Foreskin keratinocyte (primary cell): ENCODE measurements around the genes IRF1, SOWAHA and GDF9.

DNA sequence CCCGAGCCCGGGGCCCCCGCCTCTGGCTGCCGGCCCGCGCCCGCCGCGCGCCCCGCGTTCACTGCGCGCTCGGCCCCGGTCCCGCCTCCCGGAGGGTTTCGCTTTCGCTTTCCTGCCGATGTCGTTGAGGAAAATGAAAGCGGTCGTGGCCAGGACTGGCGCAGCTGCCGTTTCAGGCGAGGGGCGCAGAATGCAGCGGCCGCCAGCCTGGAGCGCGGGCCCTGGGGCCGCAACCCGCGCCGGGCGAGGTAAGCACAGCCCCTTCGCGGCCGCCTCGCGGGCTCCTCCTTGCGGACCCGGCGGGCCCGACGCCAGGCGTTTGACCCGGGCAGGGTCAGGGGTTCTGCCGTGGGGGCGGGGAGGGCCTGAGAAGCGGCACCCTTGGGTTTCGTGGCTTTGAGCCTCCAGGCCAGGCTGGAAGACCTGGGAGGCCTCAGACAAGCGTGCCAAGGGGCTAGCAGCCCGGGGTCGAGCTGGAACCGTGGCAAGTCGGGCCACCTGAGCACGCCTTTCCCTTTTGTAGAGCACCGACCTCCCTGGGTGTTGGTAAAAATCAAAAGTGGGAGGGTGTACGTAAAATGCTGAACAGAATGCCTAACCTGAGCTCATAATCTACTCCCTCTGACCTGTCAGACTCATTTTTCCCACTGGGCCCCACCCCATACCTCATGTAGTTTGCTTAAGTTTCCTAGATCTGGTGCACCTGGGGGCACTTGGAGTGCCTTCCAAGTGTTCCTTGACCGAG, 41.5 kb downstream of the SLC22A5 start:
- RAMPAGE, total RNA: no peak

DNA sequence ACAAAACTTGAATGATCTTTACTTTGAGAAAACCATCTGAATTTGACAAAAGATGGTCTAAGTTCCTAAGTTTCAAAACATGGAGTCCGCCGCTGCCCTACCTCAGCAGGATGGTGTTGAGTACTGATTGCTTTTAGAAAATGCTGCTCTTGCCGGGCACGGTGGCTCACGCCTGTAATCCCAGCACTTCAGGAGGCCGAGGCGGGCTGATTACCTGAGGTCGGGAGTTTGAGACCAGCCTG, 42.5 kb downstream of the SLC22A5 start:
- RAMPAGE, total RNA: no peak

GRCh38 chr5:132414644-132414899, 45.1 kb downstream of the SLC22A5 start:
- RAMPAGE, total RNA: no peak

- RAMPAGE, total RNA: no peak
Observed at GRCh38 chr5:132419611-132420018, 50.1 kb downstream of the SLC22A5 start.

GRCh38 chr5:132474145-132475219, 16.1 kb downstream of the IRF1 start:
- RAMPAGE, total RNA: no peak

GRCh38 chr5:132483587-132484108, 6.9 kb downstream of the IRF1 start:
- RAMPAGE, total RNA: no peak

DNA sequence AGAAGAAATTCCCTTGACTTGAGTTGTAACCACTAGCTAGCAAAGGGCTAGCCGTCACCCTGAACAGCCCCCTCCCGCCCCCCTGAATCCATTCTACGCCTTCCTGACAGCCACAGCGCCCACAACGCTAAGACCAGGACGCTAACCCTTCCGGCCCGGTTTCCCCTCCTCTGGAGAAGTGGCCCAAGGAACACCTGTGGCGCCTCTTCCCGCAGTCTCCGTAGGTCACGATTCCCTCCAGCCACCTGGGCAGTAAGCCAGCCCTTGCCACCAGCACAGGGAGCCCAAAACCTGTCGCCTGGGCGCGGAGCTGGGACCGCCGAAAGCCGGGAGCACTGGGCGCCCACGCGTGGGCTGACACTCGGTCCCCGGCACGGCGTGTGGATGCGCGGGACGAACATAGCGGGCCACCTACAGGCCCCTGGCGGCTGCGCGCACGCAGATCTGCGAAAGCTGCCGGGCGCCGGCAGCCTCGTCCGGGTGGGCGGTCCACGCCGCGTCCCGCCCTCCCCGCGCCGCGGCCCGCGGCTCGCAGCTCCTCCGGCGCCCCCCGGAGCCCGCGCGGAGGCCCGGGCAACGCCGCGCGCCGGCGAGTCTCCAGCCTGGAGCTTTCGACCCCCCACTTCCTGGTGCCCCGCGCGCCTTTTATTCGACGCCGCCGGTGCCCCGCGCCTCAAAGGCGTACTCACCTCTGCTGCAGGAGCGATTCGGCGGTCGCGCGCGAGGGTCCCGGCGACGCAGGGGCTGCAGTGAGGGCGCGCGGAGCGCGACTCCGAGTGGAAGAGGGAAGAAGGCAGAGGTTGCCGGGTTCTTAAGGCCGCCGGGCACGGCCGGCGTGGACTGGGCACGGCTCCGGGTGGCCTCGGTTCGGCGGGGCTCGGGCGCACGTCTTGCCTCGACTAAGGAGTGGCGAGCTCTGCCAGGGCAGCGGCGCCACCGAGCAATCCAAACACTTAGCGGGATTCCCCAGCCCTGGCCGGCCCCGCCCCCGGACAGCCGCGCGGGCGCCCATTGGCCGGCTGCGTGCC, at the start of gene IRF1:
IRF1 (minus strand) TSS at position 918 of the 1,028 bp plus-strand sequence.
- RAMPAGE, total RNA: no peak

- RAMPAGE, total RNA: no peak
Observed at GRCh38 chr5:132687926-132688419, 14.2 kb downstream of the IL4 start.

DNA sequence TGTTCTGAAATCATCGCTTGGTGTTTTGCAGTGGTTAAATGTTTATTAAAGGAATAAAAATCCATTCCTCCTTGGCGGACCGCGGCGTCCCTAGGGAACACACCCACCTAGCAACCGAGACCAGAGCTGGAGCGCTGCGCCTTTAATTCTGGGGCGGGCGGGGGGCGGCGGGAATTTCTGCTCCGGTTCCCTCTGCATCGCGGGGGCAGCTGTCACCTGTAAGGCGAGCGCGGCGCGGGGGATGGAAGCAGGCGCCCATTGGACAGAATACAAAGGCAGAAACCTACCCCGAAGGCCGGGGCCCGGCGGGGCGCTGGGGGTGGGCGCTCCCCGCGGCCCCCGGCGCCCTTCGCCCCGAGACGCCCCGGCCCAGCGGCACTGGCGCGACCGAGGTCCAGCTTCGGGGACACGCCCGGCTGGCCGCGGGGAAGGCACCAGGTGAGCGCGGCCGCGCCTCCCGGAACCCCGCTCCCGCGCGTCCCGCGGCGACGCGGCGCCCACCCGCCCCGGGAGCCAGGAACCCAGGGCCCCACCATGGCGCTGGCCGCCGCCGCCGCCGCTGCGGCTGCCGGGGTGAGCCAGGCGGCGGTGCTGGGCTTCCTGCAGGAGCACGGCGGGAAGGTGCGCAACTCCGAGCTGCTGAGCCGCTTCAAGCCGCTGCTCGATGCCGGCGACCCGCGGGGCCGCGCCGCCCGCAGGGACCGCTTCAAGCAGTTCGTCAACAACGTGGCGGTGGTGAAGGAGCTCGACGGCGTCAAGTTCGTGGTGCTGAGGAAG, at the start of gene SOWAHA:
SOWAHA (plus strand) TSS at position 215 of the 777 bp plus-strand sequence.
- RAMPAGE, total RNA: no peak

DNA sequence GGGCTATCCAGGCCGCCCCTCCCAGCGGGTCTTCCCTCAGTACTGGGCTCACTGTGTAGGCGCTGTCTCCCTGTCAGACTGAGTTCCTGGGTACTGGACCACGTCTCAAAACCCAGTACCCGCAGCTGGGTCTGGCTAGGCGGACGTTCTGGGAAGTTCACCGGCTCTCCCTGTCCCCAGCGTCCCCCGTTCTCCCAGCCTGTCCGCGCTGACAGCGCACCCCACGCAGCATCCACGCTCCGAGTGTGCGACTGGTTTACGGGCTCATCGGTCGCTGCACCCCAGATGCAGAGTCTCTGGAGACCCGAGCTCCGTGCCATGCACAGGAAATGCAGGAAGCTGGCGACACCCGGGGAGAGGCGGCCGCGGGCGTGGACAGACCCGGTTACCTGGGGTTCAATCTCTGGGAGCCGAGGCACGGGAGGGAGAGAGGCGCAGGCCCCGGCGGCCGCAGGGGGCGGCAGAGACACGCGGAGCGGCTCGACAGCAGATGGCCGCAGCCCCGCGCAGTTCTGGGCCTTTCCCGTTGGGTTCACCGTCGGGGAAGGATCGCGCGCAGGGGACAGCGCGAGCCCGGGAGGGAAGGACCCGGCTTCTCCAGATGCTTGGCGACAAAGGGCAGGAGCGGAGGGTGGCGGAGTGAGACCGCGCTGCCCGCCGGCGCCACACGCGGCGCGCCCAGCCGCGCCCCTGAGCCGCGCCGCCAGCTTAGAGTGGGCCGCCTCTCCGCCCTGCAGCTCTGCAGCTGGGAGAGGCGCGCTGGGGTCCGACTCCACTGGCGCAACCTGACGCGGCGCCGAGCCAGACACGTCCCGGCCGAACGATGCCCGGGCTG, 589 bp downstream of the SHROOM1 start:
- RAMPAGE, total RNA: no peak

- RAMPAGE, total RNA: no peak
Observed at GRCh38 chr5:132841530-132842009, 11.1 kb upstream of the SHROOM1 start.

DNA sequence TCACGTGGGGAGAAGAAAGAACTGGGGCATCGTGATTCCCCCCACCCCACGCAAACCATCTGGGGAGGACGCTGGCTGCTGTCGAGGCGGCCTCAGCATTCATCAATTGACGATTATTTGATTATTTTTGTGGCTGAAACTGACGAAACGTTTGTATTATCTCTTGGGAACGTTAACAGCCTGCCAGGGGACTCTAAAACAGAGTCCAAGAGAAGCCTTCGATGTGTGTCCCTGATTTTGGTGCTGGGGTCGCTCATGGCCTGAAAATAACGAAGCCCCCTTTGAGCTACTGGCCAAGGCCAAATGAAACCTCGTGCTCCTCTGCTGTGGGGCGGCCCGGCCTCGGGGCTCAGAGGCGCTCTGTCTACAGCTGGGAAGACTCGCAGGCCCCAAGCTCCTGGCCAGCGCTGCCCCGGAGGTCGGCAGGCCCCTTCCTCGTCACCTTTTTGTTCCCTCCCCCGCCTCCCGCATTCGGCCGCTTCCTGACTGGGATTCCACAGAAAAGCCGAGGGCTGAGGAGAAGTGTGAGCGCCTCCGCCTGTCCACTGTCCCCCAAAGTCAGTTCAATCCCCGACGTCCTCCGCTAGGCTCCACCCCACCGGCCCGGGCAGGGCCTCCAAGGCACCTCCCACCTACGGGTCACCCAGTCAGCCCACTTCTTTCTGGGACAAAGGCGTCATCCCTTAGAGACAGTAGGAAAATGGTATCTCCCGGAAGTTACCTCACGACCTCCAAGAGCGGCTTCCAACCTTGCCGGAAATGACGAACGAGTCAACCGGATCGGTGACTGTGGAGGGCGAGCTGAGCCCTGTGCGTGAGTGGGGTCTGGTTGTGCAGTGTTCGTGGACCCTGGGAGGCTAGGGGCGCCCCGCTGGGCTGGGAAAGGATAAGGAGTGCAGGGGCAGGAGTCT, at the start of gene GDF9:
GDF9 (minus strand) TSS at position 592 of the 911 bp plus-strand sequence.
- RAMPAGE, total RNA: start-site peak on the plus strand centred at position 777 of the sequence, 32 bp wide, 1,287 and 1,775 reads in 2 replicates

- RAMPAGE, total RNA: no peak
Observed at GRCh38 chr5:132874363-132874600, 814 bp downstream of the LEAP2 start.

DNA sequence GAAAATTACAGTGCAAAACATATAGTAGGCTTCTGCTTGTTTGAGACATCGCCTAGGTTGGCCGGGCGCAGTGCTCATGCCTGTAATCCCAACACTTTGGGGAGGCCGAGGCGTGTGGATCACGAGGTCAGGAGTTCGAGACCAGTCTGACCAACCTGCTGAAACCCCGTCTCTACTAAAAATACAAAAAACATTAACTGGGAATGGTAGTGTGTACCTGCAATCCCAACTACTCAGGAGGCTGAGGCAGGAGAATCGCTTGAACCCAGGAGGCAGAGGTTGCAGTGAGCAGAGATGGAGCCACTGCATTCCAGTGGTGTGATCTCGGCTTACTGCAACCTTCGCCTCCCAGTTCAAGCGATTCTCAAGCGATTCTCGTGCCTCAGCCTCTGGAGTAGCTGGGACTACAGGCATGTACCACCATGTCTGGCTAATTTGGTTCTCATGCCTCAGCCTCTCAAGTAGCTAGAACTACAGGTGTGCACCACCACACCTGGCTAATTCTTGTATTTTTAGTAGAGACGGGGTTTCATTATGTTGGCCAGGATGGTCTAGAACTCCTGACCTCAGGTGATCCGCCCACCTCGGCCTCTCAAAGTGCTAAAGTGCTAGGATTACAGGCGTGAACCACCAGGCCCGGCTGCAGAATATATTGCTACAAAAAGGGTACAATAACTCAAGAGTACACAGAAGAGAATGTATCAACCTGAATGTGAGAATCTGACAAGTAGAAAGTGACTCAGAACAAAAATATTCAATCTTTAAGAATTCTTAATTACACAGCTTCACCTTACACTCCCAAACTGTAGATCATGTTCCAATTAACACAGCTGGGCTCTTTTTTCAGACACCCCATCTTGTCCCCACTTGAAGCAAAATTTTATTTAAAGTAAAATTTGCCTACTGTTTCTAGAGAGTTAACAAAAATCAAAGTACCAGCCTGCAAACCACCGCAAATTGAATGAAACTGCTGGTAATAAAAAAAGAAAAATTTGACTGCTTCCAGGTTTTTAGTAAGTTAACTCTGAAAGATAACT, 2.2 kb downstream of the AFF4 start:
- RAMPAGE, total RNA: no peak

DNA sequence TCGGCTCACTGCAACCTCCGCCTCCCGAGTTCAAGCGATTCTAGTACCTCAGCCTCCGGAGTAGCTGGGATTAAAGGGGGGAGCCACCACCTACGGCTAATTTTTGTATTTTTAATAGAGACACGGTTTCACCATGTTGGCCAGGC, 722 bp upstream of the AFF4 start:
- RAMPAGE, total RNA: no peak

DNA sequence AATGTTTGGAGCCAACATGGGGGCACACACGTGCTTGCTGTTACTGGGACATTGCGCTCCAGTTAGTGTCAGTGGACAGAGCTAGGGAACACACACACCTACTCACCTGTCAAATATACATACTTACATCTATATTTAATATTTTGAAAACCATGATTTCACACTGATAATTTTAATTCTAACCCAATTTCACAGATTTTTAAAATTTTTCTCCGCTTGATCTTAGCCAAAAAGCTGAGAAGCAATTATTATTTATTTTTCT, 10.2 kb downstream of the ZCCHC10 start:
- RAMPAGE, total RNA: no peak

DNA sequence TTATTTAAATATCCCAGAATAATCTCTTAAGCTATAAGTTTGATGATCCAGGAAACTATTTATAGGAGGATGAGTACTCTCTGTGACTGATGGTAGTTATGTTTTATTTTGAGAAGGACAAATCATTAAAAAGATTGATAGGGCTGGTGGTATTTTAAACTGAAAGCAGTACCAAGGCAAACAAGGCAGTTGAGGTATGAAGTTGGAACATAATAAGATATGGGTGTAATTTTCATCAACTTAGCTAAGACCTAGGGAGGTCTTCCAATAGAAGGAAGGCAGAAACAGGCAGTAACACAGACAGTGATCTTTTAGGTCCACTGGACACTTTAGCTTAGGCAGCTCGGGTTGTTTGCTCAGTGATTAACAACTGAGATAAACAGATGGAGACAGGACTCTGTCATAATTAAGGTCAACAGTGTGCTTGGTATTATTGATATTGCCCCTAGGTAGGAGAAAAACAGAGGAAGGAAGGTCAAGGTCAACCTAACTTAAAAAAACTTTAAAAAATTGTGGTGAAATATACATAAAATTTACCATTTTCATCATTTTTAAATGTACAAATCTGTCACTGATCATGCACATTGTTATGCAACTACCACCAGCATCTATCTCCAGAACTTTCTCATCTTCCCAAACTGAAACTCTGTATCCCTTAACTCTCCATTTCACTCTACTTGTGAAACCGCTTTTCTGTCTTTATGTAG, 2.2 kb upstream of the HSPA4 start:
- RAMPAGE, total RNA: no peak

- RAMPAGE, total RNA: no peak
Observed at GRCh38 chr5:133050223-133051031, 1.4 kb upstream of the HSPA4 start.

DNA sequence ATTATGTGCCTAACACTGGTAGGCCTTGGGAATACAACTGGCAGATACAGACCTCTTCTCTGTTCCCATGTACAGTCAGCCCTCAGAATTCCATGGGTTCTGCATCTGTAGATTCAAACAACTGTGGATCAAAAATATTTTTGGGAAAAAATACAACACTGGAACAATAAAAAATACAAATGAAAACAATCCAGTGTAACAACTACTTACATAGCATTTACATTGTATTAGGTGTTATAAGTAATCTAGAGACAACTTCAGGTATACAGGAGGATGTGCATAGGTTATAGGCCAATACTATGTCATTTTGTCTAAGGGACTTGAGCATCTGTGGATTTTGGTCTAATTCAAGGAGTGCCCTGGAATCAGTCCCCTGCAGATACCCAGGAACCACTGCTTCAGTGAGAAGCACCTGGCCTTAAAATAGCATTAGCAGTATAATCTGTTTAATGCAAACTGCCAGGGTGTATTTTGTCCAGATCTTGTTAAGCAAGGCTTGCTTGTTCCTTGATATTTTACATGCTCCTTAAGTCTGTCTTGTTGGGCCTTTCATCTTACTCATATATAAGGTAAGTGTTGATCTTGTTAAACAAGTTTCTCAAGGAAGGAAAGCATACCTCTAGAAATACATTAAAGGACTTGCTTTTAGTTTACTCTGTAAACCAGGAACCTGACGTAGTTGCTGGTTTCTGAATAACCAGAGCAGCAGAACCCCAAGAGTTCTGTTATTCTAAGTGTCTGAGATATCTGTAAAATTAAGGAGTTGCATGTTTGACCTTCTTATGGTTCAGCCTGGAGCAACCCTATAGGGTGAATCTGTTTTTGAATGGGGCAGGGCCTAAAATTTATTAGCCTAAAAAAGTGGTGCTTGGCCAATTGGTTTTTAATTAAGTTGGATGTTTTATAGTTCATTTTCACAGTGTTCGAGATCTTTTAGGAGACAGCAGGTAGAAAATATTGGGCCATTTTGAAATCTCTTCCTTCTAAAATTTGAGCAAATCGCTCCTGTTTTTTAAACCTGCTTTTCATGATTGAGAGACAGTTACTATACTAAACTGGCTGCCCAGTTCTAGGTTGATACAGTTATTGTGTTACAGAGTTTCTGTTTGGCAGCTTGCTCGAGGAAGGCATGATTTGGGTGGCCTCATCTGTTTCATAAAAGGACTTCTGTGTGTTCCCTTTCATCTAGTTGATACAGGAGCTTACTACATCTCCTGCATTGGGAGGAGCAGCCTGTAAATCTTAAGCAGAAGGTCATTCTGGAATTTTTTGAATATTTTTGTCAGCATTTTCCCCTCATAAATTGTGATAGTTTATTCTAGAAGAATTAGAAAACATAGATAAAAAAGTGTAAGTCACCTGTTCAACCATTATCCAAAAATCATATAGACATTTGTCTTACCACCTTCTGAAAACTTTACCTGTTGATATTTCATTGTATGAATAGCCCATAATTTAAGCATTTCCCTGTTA, 13.8 kb downstream of the HSPA4 start:
- RAMPAGE, total RNA: no peak

GRCh38 chr5:133096899-133097347, 45.1 kb downstream of the HSPA4 start:
- RAMPAGE, total RNA: no peak